ENCODE measurements around the gene FBXL3.

DNA sequence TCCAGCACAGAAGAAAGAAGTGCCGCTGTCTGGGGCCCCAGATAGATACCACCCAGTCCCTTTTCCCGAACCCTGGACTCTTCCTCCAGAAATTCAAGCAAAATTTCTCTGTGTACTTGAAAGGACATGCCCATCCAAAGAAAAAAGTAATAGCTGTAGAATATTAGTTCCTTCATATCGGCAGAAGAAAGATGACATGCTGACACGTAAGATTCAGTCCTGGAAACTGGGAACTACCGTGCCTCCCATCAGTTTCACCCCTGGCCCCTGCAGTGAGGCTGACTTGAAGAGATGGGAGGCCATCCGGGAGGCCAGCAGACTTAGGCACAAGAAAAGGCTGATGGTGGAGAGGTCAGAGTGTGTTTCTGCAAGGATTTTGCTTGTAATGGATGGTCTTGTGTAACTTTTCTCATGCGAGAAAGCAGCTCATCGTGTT, 171.7 kb downstream of the LMO7 start:
- PRO-cap: no peak

DNA sequence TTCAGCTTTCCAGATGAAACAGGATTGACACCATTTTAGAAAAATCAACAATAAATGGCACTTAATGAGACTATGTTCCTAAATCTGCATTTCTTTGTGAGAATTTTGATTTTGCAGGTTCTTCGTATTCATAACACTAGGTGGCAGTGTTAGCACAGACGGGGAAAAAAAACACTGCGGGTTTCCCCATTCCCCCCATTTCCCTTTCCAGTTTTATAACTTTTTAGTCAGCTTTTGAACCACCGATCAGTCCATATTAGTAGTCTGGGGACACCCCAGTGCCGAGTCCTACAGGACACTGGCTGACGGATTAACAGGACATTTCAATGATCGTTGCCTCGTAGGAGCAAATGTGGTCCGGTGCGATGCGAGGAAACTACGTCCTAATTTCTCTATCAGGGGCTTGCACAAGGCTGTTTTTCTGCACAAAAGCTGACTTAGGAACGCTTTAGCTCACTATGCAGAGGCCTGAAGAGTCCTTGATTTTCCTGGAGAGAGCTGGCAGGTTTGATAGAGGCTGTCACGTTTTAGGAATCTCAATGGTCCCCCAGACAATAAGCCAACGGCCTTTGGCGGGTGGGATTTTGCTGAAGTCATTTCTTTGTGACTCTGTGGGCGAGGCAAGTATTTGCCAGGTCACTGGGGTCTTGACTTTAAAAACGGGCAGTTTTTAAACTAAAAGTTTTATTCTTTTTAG, 234.4 kb downstream of the LMO7 start:
- PRO-cap: no peak

- PRO-cap: no peak
These were observed 364.2 kb downstream of the KCTD12 start for GRCh38 chr13:76522047-76522427.

DNA sequence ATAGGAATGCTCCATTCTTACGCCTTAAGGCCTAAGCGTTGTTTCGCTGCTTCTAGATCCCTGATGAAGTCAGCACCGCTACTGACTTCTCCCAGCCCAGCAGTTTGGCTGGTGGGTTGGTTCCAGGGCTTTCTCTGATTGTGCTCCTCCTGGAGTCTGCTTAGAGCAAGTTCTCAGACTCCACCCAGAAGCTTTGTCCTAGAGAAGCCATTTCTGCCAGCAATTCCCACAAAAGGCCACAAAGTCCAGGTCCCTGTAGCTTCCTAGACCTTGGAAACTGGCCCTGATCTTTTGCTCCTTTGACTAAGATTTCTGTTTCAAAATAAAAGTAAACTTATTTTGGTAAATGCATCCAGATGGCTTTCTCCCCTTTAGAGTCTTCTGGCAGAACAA, 65.4 kb downstream of the KCTD12 start:
- PRO-cap: unidirectional peak, minus-strand start at position 136 of the sequence

DNA sequence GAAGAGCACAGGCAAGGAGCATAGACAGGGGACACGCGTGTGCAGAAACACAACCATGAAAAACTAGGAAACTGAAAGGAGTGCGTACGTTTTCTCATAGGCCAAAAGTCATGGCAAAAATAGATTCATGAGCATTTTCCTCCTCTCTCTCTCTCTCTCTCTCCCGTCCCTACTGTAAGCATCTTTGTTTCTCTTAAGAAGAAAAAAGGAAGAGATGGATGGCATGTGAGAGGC, 60.4 kb downstream of the KCTD12 start:
- PRO-cap: no peak

- PRO-cap: no peak
These were observed 14.7 kb downstream of the CLN5 start for GRCh38 chr13:77006551-77006936.

DNA sequence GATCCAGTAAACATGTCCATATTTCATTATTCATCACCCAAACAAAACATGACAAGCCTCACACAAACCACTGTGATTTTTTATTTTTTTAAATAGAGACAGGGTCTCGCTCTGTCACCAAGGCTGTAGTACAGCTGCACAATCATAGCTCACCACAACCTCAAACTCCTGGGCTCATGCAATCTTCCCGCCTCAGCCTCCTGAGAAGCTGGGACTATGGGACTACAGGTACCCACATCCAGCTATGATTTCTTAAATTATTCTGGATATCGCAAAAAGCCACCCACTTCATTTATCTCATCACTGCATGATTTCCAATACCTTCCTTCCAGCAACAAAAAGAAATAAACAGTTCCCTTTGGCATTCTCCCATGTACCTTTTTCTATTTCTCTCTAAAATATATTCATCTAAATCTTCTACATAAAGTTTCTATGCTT, 6.3 kb downstream of the FBXL3 start:
- PRO-cap: no peak

DNA sequence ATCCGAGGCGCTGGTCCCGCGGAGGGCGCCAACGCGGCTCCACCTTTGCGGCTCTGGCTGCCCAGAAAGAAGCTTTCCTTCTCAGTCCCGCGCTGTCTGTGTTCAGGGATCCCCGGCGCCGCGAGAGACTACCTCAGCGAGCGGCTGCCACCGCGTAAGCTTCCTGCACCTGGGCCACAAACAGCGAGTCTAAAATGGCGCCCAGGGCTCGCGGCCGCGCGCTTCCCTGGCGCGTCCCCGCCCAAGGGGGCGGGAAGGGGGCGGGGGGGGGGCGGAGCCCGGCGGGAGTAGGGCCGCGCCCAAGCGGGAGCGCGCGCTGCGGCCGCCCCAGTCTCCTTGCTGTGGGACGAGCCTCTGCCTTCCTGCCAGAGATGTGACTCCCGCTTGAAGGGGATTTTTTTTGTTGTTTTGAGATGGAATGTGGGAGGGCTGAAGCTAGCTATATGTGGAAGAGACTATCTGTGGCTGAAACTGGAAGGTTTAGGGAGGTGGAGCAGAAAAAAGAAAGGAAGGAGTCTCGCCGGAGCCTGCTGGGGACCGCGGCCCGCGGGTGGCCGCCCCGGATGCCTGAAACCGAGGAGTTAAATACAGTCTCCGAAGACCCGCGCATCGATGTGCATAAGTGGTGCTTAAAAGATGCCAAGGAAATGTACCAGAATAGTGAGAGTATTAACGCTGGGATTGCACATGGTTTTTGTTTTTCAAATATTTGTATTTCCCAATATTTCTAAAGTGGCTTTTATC, at the start of gene FBXL3:
FBXL3 (minus strand) TSS at position 191 of the 744 bp plus-strand sequence.
- PRO-cap: bidirectional peak, plus-strand start at position 330 of the sequence, minus-strand start at position 185 of the sequence

- PRO-cap: no peak
These were observed 122.9 kb upstream of the FBXL3 start for GRCh38 chr13:77149643-77150390.

DNA sequence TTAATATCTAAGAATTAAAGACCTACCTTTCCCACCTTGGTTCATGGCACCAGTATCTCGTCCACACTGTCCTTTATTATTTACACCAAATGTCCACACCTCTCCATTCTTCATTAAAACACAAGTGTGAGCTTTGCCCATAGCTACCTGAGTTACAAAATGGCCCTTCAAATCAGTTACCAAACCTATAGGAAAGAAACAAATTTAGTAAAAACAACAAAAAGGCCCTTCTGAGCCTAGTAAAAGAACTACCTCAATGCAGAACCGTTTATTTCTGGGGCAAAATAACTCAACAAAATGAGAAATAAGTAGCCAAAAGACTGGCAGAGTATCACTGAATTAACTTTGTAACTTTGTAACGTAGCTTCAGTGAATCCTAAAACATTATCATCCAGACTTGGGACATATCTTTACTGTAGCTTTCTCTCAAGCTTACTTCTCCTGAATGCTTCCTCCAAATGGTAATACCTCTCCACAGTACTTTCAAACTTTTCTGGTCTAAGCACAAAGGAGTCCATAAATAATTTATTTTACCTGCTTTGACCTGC, 69.2 kb downstream of the MYCBP2 start:
- PRO-cap: no peak

GRCh38 chr13:77325678-77325885, 1.3 kb downstream of the MYCBP2 start:
- PRO-cap: no peak

DNA sequence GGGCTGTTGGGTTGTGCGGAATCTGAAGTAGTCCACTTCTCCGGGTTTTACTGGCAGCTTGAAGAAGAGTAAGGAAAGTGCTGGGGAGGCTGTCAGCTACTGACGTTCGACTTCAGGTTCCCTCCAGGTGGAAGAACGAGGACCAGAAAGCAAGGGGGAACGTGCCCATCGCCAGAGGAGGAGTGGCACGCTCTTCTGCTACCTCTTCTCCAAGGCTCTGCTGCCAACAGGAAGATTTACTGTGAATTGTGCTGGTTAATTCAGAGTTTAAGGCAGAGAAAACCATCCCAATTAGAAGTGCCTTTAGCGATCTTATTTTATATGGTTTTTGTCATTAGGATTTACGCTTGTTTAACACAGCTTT, 295 bp upstream of the MYCBP2 start:
- PRO-cap: bidirectional peak, plus-strand start at position 75 of the sequence, minus-strand start outside the sequence

DNA sequence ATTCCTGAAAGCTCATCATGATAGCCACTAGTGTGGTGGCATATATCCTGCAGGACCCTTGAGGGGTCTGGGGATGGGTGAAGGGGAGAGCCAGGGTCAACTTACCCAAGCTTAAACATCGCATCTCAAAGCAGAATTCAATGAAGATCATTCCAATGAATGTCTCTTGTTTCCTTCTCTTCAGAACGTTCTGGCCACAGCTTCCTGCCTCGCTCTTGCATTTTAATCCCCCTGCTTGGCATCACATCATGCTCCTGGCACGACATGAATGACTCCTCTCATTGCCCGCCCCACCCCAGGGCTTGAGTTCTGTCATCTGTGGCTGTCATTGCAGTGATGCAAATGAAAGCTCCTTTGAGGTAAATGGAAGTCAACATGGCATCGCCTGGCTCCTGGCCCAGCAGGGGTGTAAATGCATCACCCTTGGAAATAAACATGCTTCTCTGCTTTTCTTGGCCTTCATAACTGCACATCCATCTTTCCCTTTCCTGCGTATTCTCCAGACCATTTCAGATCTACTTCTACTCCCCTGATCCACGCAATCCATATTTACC, 48.6 kb downstream of the SCEL start:
- PRO-cap: no peak

DNA sequence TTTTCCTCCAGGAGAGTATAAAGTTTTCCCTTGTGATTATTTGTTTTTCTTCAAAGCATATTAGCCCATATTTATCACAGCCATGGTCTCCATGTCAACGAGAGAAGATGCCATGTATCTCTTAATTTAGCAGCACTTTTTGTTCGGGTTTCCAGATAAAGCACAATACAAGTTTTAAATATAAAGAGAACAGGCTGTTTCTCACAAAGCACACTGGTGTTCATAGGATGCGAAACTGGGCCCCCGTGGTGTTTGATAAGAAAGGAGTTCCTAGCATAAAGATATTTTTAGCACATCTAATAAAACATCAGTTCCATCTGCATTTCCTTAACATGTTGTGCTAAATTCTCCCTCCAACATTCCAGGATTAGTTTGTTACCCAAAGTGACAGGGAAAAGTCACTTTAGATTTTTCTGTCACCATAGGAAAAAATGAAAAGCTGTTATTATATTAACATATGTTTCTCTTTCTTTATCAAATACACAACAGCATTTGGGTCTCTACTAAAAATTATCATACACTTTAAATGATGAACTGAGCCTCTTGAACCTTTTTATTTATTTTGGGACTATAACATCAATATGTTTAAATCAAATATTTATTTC, 72.4 kb upstream of the EDNRB start:
- PRO-cap: no peak

- PRO-cap: unidirectional peak, minus-strand start at chr13:78066522
These were observed 147.7 kb upstream of the EDNRB start for GRCh38 chr13:78066242-78066821.

GRCh38 chr13:78602732-78603294, 539 bp downstream of the POU4F1 start:
- PRO-cap: no peak

DNA sequence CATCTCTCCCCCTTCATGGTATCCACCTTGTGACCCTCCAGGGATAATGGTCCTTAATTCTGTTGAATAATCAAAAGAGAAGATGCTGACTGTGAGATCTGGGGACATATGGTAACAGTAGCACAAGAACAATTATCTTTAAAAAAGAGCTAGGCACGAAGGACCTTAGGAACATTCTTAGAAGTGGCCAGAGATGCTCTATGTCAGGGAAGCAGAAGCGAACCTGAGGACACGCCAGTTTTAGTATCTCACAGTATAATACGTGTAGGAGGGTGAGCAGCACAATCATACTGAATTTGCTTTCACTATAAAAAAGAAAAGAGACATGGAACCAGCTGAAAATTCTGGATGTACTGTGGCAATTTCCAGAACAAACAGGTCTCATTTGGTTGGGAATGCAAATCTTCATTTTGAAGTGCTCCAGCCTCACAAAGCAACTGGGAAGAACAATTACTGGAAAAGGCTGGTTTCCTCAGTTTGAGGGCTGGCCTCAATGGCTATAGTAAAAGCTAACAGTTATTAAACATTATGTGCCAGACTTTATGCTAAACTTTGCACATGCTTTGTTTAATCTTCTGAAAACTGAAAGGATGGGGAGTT, 3.2 kb downstream of the OBI1 start:
- PRO-cap: no peak

GRCh38 chr13:78799558-78800011, 140.6 kb upstream of the OBI1 start:
- PRO-cap: no peak

DNA sequence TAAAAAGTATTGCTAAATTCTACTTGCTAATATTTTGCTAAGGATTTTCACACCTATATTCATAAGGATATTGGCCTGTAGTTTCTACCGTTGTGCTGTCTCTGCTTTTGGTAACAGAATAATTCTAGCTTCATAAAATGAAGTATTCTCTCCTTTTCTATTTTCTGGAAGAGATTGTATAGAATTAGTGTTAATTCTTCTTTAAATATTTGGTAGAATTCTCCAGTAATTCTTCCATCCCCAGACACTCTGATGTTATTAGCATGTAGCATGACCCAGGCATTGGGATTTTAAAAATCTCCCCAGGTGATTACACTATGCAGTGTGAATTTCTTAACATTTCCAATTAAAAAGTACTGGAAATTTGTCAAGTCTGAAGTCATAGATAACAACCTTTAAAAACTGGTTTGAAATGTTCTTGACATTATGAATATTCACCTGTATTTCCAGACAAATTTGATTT, 97.2 kb downstream of the RBM26 start:
- PRO-cap: no peak

GRCh38 chr13:79319590-79320542, 86.2 kb downstream of the RBM26 start:
- PRO-cap: no peak